Hair follicular keratinocyte (primary cell): ENCODE results near the genes S100P and TBC1D14.

- RAMPAGE, long total RNA, result no peak
These were observed 19.9 kb downstream of the EVC start for GRCh38 chr4:5730600-5731535.

DNA sequence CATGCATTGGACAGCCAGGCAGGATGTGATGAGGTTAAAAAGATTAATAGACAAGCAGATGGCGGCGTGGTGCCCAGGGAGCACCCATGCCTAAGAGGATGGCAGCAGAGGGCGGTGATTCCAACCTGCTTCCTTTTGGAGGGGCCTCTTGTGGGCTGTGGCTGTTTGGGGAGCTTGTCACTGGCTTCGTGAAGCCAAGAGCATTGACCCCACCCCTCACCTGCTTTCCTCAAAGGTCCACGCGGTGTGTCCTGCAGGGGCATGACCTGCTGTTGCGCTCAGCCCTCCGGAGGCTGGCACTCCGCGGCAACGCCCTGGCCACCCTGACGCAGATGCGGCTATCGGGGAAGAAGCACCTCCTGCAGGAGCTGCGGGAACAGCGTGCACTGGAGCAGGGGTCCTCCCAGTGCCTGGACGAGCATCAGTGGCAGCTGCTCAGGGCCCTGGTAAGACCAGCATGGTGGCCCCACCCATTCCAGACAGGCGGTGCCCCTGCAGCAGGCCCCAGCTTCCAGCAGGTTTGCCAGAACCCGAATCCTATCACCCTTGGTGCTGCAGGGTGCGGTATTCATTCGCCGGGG lies 85.9 kb downstream of the EVC start:
- RAMPAGE, long total RNA, result no peak

DNA sequence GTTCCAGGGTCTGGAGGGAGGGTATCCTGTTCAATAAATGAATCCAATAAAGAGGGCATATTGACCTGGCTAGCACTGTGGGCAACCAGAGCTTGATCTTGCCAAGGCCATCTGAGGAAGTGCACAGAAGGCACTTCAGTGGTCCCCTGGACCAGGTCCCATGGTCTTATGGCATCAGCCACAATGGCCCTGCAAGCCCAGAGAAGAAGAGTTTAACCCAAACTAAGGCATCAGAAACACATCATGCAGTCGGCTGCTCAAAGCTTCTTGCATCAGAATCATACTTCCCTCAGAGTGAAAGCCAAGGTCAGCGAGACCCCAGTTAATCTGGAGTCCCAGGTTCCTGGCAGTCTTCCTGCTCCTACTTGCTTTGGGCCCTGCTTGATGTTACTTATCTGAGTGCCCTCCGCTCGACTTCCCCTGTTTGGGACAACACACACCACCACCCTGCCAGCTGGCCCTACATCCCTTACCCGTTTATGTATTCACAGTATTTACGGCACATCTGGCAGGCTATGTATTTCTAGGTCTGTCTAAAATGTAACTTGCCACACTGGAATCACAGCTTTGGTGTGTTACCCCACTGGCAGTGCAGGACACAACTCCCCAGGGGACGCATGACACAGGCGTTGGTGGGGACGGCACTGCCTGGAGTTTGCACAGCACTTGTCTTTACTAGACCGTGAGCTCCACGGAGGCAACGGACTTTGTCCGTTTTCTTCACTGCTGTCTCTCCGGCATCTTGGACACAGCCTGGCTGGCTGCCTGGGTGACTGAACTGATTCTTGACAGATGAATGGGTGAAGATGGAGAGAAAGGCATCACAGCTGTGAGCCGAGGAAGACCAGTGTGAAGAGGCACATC lies 22.8 kb downstream of the CRMP1 start:
- RAMPAGE, long total RNA, result no peak

DNA sequence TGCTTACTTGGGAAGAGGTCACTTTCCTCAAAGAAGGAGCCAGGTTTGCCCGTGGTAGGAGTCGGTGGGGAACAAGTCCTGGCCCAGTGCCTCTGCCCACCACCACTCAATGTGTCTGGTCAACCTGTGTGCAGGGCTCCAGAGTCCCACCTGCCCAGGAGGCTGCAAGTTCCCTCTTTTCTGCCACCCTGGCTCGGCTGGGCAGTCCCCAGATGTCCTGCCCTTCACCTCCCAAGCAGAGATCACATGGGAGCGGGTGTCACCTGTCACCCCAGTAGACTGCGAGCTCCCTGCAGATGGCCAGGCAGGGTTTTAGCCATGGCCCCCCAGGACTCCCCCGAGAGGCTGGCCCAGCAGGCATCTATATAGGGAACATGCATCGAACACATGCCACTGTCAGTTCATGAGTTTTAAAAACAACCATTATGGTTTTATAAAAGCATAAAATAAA lies 106.6 kb downstream of the JAKMIP1 start:
- RAMPAGE, long total RNA, result no peak

DNA sequence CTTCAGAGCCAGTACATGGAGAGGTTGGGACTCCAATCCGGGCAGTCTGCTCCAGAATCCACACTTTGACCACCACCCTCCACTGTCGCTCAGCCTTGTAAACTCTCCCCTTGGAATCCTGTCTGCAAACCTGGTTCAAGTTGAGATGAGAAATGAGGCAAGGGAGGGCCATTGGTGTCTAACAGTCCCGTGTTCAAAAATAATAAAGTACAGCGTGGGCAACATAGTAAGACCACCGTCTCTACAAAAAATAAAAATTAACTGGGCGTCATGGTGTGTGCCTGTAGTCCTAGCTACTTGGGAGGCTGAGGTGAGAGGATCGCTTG lies 22.6 kb upstream of the JAKMIP1 start:
- RAMPAGE, long total RNA, result no peak

- RAMPAGE, long total RNA, result no peak
These were observed 16.0 kb upstream of the ENSG00000170846 start for GRCh38 chr4:6657815-6658293.

DNA sequence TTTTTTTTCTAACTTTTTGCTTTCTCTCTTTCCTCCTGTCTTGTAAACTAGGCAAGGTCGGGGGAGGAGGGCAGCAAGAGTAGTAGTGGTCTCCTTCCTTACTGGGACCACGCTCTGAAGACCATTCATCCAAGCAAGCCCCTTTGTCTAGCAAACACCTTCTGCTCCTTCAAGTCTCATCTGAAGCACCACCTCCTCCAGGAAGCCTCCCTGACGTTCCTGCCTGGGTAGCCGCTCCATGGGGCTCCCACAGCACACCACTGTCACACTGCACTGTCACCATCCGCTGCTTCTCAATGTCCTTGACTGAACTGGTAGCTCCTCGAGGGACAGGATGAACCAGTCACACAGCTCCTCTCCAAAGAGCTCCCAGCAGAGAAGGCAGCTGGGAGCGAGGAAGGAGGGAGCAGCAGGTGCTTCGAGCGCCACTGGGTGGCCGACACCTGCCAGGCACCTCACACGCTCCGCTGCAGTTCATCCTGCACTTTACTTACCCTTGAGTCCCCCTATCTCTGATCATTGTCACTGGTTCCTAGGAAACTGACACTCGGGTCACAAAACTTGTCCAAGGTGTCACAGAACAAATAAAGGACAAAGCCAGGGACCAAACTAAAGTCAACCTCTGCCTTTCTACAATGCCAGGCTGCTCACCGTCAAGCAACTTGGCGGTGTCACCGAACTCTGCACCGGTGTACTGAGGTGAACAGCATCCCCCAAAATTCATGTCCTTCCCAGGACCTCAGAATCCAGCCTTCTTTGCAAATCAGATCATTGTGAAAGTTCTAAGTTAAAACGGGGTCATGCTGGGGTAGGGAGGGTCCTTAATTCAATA lies 5.7 kb upstream of the S100P start:
- RAMPAGE, long total RNA, result no peak

DNA sequence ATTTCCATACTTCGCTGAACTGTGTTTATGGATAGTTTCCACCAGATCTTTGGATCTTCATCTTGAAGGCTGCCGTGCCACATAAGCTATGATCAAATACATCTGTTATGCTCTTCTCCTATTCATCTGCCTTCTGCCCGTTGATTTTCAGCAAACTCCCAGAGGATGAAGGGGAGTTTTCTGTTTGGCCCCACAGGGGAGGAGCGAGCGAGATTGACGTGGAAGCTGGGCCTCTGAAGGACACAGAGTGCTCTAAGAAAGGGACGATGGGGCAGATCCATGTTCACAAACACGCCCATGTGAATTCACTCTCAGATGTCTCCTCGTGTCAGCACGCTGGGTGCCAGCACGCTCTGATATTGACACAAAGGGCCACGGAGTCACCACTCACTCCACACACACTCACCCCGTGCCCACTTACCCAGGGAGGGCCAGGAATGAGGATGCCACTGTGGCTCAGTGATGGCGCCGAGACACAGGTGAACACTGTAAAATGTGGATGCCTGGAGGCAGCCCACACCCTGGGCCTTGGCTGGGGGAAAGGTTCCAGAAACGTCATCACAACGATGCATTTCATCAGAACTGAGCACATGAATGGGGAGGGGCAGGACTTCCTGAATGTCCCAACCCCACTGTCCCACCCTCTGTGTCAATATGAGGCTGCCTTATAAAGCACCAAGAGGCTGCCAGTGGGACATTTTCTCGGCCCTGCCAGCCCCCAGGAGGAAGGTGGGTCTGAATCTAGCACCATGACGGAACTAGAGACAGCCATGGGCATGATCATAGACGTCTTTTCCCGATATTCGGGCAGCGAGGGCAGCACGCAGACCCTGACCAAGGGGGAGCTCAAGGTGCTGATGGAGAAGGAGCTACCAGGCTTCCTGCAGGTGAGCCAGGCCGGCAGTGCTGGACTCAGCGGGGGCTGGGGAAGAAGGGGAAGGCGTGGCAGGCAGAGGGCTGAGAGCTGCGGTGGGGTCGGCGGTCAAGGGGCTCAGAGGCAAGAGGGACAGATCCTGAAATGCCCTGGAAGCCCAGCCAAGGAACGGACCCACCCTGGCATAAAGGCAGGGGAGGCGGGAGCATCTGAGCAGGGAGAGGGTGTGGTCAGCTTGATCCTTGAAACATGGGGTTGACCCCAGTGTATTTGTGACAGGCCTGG lies at the start of gene S100P:
S100P (plus strand) TSS at position 695 of the 1,159 bp plus-strand sequence.
- RAMPAGE, long total RNA, result no peak

DNA sequence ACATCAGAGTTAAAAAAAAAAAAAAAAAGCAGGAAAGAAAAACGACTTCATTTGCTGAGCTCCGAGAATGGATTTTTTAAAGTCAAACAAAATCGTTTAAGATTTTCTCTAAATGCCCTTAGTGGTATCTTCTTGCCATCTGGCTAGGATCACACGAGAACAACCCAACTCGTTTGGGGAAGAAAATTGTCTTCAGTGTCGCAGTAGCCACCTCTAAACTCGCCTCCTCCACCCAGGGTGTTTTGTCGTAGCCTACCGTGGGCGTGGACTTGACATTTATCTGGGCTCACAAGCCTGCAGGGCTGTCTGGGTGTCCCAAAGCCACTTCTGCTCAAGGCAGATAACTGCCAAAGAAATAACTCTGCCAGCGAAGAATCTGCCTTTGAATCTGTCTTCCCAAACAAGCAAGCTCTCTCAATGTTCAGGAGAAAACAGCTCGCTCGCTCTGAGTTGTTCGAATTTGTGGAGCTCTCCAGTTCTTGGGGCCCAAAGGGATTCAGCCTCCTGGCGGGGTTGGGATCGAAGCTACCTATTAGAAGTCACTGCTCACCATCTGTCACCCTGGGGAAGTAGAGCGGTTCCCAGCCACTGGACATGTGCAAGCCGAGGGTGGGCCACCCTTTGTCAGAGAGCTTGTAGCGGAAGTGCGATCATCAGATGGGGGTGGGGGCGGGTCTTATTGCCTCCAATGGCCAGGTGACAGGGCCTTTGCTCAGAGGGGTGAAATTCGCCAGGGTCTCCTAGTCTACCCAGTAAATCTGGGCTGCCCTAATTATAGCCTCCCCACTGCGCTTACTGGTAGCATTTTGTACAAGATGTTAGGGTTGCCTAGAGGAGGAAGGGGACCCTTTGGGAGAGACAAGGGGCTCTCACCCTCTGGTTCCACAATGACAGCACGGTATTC lies 14.8 kb downstream of the BLOC1S4 start:
- RAMPAGE, long total RNA, result no peak

DNA sequence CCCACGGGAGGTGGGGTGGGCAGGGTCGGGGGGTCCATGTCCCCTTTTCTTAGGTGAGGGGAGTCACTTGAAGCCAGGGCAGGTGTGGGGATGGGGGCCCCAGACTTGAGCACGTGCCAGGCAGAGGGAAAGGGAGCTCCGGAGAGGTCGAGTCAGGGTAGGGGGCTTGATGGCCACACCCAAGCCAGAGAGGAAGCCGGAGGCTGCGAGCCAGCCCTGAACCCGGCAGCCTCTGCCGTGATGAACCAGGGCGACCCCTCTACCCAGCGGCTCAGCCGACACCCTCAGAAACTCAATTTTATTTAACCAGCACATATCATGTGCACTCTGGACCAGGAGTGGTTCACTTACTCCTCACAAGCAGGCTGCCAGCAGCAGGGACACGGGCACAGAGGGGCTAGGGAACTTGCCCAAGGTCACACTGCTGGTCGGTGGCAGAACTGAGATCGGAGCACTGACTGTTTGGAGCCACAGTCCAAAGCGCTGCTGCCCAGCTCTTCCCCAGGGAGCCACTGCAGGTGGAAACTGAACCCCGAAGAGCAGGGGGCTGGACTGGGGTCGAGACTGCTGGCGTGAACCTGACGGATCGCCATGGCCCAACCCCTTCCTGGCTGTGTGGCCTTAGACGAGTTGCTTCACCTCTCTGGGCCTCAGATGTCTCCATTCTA lies 32.4 kb upstream of the KIAA0232 start:
- RAMPAGE, long total RNA, result no peak

- RAMPAGE, long total RNA, result no peak
These were observed 9.4 kb upstream of the KIAA0232 start for GRCh38 chr4:6773014-6773710.

- RAMPAGE, long total RNA, result no peak
These were observed 1.4 kb upstream of the KIAA0232 start for GRCh38 chr4:6781085-6781649.

DNA sequence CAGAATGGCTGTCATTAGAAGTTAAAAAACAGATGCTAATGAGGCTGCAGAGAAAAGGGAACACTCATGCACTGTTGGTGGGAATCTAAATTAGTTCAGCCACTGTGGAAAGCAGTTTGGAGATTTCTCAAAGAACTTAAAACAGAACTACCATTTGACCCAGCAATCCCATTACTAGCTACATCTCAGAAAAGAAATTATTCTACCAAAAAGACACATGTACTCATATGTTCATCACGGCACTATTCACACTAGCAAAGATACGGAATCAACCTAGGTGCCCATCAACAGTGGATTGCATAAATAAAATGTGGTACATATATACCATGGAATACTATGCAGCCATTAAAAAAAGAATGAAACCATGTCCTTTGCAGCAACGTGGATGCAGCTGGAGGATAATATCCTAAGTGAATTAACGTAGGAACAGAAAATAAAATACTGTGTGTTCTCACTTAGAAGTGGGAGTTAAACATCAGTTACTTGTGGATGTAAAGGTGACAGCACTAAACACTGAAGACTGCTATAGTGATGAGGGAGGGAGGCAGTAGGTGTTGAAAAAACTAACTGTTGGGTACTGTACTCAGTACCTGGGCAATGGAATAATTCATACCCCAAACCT lies 37.2 kb downstream of the KIAA0232 start:
- RAMPAGE, long total RNA, result no peak

DNA sequence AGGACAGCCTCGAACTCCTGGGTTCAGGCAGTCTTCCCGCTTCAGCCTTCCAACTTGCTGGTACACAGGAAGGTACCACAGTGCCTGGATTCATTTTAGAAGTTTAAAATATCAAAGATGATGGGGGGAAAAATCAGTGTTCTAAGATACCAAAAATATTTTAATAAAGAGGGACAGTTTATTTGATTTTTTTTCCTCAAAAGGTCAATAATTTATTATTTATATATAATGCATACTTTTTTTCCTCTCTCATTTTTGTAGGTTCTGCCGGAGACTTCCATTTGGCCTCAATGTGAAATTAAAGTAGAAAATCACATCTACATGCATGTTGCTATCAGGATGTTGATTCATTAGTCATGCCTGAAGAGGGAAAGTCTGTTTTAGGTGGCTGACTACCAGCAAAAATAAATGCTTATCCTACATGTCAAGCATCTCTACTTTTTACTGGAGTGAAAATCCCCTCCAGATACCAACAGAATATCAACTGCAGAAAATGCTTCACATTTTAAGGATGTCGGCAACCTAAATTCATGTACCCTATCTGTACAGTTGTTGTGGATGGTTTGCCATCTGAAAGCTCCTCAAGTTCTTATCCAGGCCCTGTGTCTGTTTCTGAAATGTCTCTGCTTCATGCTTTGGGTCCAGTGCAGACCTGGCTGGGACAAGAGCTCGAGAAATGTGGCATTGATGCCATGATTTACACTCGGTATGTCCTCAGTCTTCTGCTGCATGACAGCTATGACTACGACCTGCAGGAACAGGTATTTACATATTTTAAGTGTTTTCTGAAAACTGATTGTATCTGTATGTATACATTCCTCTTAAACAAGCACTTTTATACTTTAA lies 41.6 kb downstream of the KIAA0232 start:
- RAMPAGE, long total RNA, result no peak

DNA sequence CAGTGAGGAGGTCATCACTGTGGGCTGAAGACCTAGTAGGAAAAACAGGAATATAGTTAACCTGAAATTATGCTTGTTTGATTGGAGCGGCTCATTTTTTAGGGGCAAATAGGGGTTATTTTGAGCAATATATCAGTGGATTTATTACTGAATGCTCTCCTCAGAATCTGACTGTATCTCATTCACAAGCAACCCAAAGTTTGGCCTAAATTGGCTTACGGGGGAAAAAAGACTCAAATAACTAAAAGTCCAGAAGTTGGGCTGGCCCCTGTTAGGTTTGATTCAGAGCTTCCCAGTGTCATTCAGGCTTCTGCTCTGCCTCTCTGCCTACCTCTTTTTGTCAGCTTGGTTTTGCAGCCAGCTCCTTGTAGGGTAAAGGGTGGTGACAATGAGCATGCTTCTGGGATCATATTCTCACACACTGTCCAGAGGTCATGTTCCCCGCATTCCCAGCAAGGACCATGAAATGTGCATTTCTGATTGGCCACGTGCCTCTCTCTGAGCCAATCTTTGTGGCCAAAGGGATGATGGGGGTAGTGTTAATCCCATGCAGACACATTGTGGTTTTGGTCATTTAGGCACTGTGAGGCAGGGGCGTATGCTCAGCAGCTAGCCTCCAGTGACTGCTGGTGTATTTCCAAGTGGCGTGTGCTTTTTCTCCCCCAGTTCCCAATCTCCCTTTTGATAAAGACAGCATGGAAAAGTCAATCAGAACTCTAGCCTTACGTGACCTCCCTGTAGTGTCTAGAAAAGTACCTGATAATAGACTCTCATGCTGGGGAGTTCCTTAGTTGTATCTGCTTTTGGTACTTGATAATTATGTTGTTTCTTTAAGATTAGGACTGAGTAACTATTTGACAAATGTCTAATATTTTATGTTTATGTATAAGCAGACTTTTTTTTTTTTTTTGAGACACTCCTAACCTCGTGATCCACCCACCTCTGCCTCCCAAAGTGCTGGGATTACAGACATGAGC lies 57.6 kb downstream of the KIAA0232 start:
- RAMPAGE, long total RNA, result no peak

DNA sequence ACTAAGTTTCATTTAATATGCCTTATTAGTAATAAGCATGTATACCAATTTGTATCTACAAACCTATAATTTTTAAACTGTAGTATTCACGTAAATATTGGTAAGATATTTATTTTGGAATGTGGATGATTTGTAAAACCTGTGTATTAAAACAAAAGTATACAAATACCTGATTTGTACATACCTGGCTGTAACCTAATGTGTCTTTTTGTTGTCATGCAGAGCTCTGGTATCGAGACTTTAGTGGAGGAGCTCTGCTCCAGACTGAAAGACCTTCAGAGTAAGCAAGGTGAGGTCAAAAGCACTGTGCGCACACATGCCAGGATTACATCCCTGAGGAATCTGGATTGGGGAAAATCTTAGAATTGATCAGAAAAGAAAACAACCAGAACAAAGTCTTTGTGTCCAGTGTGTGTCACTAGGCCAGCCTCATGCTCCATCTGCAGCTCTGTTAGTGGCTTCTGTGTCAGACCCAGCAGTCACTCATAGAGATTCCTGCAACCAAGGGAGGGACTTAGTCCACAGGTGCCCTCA lies 52.6 kb upstream of the TBC1D14 start:
- RAMPAGE, long total RNA, result no peak

DNA sequence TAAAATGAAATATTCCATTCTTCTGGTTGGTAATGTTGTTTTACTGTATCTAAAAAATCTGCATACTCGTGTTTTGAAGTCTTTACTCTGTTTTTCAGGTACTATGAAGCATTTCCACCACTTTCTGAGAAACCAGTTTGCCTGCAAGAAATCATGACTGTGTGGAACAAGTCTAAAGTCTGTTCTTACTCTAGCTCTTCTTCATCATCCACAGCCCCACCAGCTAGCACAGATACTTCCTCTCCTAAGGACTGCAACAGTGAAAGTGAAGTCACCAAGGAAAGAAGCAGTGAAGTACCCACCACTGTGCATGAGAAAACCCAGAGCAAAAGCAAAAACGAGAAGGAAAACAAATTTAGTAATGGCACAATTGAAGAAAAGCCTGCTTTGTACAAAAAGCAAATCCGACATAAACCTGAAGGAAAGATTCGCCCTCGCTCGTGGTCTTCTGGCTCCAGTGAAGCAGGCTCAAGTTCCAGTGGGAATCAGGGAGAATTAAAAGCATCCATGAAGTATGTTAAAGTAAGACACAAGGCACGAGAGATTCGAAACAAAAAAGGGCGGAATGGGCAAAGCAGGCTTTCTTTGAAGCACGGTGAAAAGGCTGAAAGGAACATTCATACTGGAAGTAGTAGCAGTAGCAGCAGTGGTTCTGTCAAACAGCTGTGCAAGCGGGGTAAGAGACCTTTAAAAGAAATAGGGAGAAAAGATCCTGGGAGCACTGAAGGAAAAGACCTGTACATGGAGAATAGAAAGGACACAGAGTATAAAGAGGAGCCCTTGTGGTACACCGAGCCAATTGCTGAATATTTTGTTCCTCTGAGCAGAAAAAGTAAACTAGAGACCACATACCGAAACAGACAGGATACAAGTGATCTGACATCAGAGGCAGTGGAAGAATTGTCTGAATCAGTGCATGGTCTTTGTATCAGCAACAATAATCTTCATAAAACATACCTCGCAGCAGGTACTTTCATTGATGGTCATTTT lies 48.5 kb upstream of the TBC1D14 start:
- RAMPAGE, long total RNA, result no peak

GRCh38 chr4:6881966-6882420 lies 27.6 kb upstream of the TBC1D14 start:
- RAMPAGE, long total RNA, result no peak

GRCh38 chr4:6909551-6910385 lies at the start of gene TBC1D14:
Gene TBC1D14, plus strand, starts transcription at chr4:6909826.
- RAMPAGE, long total RNA, result no peak

DNA sequence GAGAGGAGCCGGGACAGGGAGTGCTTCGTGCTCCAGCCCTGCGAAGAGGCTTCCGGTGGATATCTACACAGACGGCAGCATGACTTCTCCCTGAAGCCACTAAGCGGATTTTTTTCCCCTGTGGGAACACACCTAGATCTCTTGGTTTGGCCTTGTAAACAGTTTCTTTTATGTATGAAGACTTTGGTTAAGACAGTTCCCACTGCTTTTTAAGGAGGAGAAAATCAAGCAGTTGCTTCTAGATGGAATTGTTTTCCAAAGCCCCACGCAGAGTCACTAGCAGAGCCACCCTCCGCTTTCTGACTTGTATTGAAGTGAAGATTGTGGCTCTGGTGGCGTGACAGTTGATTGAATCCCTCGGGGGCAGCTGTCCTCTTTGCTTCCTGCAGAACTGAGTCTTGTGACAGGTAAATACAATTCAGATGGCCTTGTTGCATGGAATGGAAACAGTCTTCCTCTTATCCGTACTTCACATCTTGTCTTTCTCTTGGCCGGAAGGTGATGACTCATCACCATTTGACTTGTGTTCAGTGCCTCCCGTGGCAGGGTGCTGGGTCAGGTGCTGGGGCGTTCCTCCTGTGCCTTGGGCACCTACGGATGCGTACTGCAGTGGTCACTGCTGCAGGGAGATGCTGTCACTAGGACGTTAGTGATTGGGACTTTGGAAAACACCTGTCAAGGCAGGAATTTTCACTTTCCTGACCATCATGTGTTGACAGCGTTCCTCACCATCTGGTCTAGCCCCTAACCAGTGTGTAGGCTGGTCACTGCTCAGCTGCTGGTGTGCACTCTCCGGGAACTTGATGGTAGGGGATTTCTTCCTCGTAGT lies 6.9 kb downstream of the TBC1D14 start:
- RAMPAGE, long total RNA, result no peak